H1 (cell line): ENCODE results near the gene BRD1.

DNA sequence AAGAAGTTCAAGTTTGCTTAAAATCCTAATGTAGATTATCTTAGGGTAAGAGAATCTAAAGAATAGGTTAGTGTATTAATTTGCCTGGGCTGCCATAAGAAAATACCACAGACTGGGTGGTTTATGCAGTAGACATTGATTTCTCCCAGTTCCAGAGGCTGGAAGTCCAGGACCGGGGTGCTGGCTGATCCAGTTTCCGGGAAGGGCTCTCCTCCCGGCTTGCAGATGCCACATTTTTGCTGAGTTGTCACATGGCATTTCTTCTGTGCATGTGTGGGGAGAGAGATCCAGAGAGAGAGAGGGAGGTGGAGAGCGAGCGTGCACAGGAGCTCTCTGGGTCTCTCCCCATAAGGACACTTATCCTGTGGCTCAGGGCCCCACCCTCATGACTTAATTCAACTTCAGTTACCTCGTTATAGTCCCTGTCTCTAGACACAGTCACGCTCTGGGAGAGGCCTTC, 46.6 kb downstream of the TBC1D22A start:
- RRBS, result no CpG with 5 or more reads among the region's 7 CpGs
CAGE:
- cytosol, long polyA plus RNA, result no peak
- long polyA plus RNA, result no peak
- nucleus, long polyA plus RNA, result no peak

- RRBS, result no CpG with 5 or more reads among the region's 14 CpGs
CAGE:
- cytosol, long polyA plus RNA, result no peak
- long polyA plus RNA, result no peak
- nucleus, long polyA plus RNA, result no peak
These were observed 217.1 kb downstream of the TBC1D22A start for GRCh38 chr22:46979516-46980037.

GRCh38 chr22:47010085-47010838, 247.8 kb downstream of the TBC1D22A start:
- RRBS, result no CpG with 5 or more reads among the region's 11 CpGs
CAGE:
- cytosol, long polyA plus RNA, result no peak
- long polyA plus RNA, result no peak
- nucleus, long polyA plus RNA, result no peak

- RRBS, result no CpG with 5 or more reads among the region's 9 CpGs
CAGE:
- cytosol, long polyA plus RNA, result no peak
- long polyA plus RNA, result no peak
- nucleus, long polyA plus RNA, result no peak
These were observed 259.5 kb downstream of the TBC1D22A start for GRCh38 chr22:47021706-47022617.

DNA sequence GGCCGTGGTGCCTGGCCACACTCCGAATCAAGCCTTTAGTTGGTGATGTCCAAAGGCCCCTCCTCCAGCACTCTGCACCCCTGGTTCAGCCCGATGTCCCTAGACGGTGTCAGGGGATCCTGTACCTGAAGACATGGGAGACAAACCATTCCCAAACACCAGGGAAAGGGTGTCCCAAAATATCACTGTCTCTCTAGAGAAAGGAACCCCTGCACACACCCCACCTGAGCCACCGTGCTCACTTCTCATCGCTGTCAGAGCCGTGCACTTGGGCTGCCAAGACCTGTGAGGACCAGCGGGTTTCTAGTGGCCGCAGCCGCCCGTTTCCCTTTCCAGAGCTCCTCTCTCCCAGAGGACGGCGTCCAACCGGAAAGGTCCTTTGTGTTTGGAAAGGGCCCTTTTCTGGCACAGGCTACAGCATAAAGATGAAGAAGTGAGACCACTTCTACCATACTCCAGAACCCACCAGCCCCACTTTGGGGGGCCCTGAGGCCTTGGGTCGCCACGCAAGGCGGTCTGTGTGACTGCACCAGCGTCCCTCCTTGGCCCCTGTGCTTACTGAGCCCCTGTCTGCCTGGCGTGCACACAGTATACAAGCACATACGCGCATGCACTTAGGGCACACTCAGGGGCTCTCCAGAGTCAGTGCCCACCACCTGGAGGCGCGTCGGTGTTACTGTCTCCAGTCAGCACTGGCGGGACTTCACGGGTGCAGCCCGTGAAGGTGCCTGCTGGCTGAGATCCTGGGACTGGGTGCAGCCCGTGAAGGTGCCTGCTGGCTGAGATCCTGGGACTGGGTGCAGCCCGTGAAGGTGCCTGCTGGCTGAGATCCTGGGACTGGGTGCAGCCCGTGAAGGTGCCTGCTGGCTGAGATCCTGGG, 381.8 kb downstream of the TBC1D22A start:
- RRBS, result no CpG with 5 or more reads among the region's 30 CpGs
CAGE:
- cytosol, long polyA plus RNA, result no peak
- long polyA plus RNA, result no peak
- nucleus, long polyA plus RNA, result no peak

DNA sequence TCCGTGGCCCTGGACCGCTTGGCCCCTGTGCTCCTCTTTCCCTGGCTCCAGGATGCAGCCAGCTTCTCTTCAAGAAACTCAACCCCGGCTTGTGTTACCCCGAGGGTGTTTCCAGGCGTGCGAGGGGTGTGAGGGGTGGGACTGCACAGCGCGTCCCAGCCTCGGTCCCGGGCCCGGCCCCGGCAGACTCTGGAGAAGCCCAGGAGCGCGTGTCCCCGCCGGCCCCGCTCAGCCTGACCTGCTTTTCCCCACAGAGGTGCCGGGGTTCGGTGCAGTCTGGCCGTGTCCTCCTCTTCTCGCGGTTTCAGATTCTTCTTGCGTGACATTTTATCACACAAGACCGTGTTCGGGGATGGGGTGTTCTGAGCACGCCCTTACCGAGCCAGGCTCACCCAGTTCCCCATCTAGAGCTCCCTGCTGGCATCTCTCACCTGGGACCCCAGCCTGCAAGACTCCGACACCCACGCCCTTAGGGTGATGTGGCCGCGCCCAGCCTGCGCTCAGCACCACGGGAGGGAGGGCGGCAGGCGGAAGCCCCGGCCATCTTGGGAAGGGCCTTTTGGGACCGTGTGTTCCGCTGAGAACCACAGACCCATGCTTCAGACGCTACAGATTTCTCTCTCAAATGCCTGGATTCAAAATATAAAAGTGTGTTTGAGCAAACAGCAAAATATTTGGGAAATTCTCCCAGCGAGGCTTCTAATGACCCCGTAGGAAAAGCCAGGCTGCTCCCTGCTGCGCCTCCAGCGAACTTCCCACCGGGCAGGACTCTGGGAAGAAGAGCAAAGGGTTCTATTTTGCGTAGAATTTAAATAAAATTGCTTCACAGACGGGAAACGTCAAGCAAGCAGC, 562.8 kb downstream of the TAFA5 start:
- RRBS, result 96% methylated on average over 9 of the region's 47 CpGs
CAGE:
- cytosol, long polyA plus RNA, result no peak
- long polyA plus RNA, result no peak
- nucleus, long polyA plus RNA, result no peak

DNA sequence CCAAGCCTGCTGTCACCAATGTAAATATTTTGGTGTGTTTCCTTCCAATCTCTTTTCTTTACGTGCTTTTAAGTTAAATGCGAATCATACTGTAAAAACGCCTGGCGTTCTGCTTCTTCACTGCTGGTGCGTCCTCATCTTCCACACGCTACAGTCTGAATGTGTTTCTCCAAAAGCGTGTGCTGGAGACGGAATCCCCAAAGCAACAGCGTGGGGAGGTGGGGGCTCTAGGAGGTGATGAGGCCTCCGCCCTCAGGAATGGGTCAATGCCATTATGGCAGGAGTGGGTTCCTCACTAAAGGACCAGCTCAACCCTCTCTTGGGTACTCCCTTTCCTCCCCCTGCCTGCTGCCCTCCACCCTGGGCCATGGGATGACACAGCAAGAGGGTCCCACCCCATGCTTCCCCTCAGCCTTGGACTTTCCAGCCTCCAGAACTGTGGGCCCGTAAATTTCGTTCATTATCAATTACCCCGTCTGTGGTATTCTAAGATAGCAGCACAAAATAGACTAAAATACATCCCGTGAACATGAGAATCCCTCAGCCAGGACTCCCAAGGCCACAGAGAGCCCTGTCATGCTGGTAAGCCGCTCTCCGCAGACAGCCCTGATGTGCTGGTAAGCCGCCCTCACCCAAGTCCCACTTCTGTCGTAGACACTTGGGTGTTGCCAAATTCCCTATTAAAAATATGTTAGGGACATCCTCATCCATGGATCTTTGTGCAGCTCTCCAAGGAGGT, 220.5 kb downstream of the BRD1 start:
- RRBS, result no CpG with 5 or more reads among the region's 18 CpGs
CAGE:
- cytosol, long polyA plus RNA, result no peak
- long polyA plus RNA, result no peak
- nucleus, long polyA plus RNA, result no peak

- RRBS, result 2% methylated on average over 7 of the region's 79 CpGs
CAGE:
- cytosol, long polyA plus RNA, result no peak
- long polyA plus RNA, result no peak
- nucleus, long polyA plus RNA, result no peak
These were observed 157.4 kb downstream of the BRD1 start for GRCh38 chr22:49670056-49670923.

DNA sequence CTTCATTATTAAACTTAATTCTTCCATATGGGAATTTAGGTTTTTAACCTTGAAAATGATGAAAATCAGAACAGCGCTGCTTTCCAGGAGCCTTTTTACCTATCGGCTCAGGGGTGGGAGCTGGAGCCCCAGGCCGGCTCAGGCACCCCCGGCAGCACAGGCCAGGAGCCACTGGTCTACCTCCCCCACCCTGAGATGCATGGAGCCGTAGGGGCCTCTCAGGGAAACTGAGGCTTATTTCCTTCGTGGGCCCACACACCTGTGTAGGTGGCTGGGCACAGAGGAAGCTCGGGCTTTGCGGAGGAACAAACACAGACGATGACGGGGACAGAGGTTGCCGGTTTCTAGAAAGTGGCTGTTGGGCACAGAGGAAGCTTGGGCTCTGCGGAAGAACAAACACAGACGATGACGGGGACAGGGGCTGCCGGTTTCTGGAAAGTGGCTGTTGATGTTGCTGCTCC, 149.5 kb downstream of the BRD1 start:
- RRBS, result 100% methylated on average over 1 of the region's 15 CpGs
CAGE:
- cytosol, long polyA plus RNA, result no peak
- long polyA plus RNA, result no peak
- nucleus, long polyA plus RNA, result no peak

DNA sequence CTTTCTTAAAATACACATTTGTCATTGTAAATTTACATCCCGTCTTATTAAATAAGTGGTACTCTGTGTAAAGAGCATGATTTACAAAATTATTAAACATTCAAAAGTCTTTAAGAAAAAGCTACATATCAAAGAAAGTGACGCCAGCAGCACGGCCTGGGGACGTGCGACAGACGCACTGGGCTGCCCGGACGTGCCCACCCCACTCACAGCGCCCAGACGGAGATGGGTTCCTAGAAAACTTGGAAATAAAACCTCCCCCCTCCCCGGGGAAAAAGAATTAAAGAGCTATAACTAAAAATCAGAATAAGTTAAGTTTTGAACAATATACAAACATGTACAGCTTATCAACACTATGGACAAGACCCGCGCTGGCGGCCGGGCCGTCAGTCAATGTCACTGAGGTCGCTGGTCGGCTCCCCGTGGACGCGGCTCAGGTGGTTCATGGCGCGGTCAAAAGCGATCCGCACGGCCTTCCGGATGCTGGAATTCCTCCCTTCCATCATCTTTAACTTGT, 53.8 kb downstream of the BRD1 start:
- RRBS, result 95% methylated on average over 15 of the region's 27 CpGs
CAGE:
- cytosol, long polyA plus RNA, result no peak
- long polyA plus RNA, result no peak
- nucleus, long polyA plus RNA, result no peak

DNA sequence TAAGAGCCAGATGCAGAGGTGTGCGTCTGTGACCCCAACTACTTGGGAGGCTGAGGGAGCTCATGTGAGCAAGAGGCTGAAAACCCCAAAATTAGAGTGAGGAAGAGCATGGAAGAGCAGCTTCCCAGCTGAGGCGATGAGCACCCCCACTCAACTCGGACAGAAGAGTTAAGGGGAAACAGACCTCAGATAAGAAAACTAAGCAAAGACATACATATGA, 21.4 kb downstream of the BRD1 start:
- RRBS, result no CpG with 5 or more reads among the region's 3 CpGs
CAGE:
- cytosol, long polyA plus RNA, result no peak
- long polyA plus RNA, result no peak
- nucleus, long polyA plus RNA, result no peak

DNA sequence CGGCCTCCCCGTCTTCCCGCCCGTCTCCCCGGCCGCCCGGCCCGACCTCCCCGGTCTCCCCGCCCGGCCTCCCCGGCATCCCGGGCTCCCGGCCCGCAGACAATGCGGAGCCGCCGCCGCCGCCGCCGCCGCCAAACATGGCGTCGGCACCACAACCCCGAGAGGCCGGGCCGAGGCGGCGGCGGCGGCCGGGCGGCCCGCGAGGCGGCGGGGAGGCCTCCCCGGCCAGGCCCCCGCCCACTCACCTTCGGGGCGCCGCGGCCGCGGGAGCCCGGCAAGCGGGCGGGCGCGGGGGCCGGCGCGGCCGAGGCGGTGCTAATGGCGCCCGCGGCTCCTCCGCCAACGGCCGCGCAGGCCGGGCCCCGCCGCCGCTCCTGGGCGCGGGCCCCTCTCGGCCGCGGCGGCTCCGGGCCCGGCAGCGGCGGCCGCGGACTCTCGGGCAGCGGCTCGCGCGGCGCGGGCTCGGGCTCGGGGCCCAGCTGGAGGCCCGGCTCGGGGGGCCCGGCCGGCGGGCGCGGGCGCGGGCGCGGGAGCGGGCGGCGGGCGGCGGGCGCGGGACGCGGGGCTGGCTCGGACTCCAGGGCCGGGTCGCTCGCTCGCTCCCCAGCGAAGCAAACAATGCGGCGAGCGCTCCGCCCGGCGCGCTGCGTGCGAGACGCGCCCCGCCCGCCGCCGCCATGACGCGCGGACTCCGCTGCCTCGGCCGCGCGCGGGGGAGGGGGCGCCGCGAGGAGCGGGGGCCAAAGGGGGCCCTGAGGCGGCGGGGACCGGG, at the start of gene BRD1:
Gene BRD1 (minus strand): TSS at position 622 of the 772 bp plus-strand sequence.
- RRBS, result under 1% methylated on average over 76 of the region's 145 CpGs
CAGE:
- cytosol, long polyA plus RNA, result no peak
- long polyA plus RNA, result start-site peak on the minus strand centred at position 514 of the sequence, 376 bp wide, 25 and 32 reads in 2 replicates
- nucleus, long polyA plus RNA, result start-site peak on the minus strand centred at position 621 of the sequence, 152 bp wide, 48 reads

GRCh38 chr22:49892436-49893430, 25.5 kb downstream of the ALG12 start:
- RRBS, result no CpG with 5 or more reads among the region's 8 CpGs
CAGE:
- cytosol, long polyA plus RNA, result no peak
- long polyA plus RNA, result no peak
- nucleus, long polyA plus RNA, result no peak

GRCh38 chr22:49929559-49930155, 11.2 kb downstream of the CRELD2 start:
- RRBS, result 3% methylated on average over 33 of the region's 47 CpGs
CAGE:
- cytosol, long polyA plus RNA, result no peak
- long polyA plus RNA, result no peak
- nucleus, long polyA plus RNA, result no peak

DNA sequence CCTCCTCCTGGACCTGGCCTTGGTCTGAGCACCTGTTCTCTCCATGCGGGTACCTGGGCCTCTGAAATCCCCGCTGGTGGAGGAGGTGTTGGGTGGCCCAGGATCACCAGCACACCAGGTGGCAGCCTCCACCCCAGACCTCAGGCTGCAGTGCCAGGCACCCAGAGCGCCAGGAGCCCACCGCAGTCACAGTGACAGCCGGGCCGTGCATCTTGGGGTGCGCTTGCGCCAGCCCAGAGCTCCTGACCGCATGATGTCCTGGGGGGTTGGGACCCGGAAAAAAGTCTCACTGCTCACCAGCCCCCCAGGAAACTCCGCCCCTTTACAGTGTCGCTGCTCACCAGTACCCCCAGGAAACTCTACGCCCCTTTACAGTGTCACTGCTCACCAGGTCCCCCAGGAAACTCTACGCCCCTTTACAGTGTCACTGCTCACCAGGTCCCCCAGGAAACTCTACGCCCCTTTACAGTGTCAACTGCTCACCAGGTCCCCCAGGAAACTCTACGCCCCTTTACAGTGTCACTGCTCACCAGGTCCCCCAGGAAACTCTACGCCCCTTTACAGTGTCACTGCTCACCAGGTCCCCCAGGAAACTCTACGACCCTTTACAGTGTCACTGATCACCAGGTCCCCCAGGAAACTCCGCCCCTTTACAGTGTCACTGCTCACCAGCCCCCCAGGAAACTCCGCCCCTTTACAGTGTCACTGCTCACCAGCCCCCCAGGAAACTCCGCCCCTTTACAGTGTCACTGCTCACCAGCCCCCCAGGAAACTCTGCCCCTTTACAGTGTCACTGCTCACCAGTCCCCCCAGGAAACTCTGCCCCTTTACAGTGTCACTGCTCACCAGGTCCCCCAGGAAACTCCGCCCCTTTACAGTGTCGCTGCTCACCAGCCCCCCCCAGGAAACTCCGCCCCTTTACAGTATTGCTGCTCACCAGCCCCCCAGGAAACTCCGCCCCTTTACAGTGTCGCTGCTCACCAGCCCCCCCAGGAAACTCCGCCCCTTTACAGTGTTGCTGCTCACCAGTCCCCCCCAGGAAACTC, 15.7 kb upstream of the PIM3 start:
- RRBS, result 94% methylated on average over 6 of the region's 27 CpGs
CAGE:
- cytosol, long polyA plus RNA, result no peak
- long polyA plus RNA, result no peak
- nucleus, long polyA plus RNA, result no peak

DNA sequence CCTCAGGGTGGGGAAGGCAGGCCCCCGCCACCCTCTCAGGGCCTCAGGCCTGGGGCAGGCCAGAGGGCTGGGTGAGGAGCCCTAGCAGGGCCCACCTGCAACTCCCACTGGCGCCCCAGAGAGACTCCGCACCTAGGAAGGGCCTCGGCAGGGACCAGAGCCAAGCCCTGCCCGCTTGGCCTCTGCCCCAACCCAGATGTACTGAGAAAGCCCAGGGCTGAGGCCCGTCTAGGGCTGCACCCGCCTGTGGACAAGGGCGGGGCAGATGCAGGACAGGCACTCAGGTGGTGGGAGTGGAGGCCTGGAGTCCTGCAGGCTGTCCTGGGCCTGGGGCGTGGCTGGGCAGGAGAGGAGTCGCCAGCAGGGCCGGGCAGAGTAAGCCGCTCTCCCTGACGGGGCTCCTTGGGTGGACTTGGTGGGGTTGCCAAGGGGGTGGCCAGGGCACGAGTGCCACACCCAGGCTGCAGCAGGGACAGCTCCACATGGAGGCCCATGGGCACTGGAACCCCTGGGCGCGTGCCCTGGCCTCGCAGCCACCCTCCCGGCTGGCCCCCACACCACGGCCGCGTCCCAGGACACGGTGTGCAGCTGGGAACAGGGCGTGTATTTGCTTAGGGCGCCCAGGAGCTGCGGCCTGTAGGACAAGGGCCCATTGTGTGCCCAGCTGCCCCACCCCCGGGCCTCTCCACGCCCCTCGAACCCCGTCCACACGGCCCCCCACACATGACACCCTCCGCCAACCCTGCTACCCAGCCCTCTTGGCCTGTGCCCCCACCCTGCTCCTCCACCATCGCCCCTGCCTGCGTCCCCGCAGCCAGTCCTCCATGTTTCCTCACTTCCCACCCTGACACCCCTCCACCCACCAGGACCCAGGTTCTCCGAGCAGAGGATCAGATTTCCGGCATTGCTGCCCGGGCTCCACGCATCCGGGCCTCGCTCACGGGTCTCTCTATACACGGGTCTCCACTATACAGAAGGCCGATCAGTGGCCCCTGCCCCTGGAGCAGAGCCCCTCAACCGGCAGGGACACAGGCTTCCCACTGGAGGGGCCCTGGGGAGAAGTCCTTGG, 11.3 kb upstream of the PIM3 start:
- RRBS, result 91% methylated on average over 5 of the region's 44 CpGs
CAGE:
- cytosol, long polyA plus RNA, result no peak
- long polyA plus RNA, result no peak
- nucleus, long polyA plus RNA, result no peak

- RRBS, result 51% methylated on average over 3 of the region's 28 CpGs
CAGE:
- cytosol, long polyA plus RNA, result no peak
- long polyA plus RNA, result no peak
- nucleus, long polyA plus RNA, result no peak
These were observed 9.4 kb upstream of the PIM3 start for GRCh38 chr22:49950969-49951779.

GRCh38 chr22:49953909-49954306, 6.7 kb upstream of the PIM3 start:
- RRBS, result 89% methylated on average over 2 of the region's 11 CpGs
CAGE:
- cytosol, long polyA plus RNA, result no peak
- long polyA plus RNA, result no peak
- nucleus, long polyA plus RNA, result no peak

GRCh38 chr22:49968695-49969626, 8.4 kb downstream of the PIM3 start:
- RRBS, result 87% methylated on average over 3 of the region's 18 CpGs
CAGE:
- cytosol, long polyA plus RNA, result no peak
- long polyA plus RNA, result no peak
- nucleus, long polyA plus RNA, result no peak

DNA sequence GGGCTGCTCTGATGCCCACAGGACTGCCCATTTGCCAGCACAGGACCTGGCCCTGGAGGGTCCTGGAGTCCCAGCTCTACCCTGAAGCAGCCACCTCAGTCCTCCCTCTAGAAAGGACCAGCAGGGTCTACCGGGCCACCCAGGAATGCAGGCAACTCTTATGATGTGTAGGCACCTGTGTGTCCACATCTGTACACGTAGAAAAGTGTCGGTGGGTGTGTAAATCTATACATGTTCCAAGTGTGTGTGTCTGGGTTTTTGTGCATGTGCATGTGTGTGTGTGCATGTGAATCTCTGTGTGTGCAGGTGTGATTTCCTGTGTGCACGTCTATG, 9.8 kb downstream of the PIM3 start:
- RRBS, result no CpG with 5 or more reads among the region's 4 CpGs
CAGE:
- cytosol, long polyA plus RNA, result no peak
- long polyA plus RNA, result no peak
- nucleus, long polyA plus RNA, result no peak